Penis (tissue), 1 donor: ENCODE measurements around the genes CMKLR1 and DAO.

GRCh38 chr12:107732901-107734064 is 27.7 kb downstream of the PRDM4 start:
- PRO-cap = no peak

GRCh38 chr12:107845417-107846236 is 71.1 kb downstream of the ASCL4 start:
- PRO-cap = no peak

DNA sequence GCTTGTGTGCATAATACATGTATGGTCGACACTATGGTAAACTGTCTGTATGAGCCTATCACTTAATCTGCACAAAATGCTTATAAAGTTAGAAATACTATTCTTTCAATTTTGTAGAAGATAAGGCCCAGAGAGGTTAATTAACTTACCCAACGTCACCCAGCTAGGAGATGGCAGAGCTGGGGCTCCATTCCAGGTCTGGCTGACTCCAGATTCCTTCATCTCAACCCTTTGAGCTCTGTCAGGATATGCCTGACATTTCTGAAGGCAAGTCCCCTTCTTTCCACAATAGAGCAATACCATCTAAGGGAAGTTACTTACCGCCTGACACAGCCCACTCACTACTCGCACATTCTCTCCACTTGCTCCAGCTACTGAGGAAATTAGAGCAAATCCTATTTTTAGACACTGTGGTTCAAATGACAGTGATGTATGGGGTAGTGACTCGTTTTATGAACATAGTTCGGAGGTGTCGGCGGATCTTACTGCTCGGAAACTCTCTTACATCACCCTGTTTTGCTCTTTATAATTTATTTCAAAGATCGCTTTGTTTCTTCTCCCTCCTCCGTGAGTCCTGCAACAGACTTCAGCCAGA is 2.1 kb upstream of the WSCD2 start:
- PRO-cap = no peak

- PRO-cap = no peak
Observed at GRCh38 chr12:108291163-108291571, 47.9 kb downstream of the CMKLR1 start.

GRCh38 chr12:108304258-108304984 is 34.7 kb downstream of the CMKLR1 start:
- PRO-cap = no peak

- PRO-cap = bidirectional peak, plus-strand start at chr12:108339425, minus-strand start at chr12:108339311
Observed at GRCh38 chr12:108338957-108339718, at the start of gene CMKLR1. TSS of gene CMKLR1 (minus strand) at chr12:108339311.

GRCh38 chr12:108628356-108629208 is 5.1 kb downstream of the SELPLG start:
- PRO-cap = no peak

DNA sequence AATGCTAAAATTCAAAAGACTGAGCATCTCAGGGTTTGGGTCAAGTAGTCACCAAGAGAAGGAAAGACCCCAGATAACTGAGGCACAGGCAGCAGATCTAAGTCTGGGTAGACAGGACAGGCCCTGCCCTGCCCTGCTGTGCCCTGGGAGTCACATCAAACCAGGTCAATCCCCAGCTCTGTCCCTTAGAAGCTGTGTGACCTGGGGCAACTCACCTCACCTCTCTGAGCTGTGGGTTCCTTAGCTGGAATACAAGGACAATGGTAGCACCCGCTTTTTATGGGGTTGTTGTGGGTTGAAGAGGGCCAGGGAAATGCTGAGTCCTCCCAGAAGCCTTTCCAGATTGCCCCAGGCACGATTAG is 3.3 kb downstream of the SELPLG start:
- PRO-cap = no peak

DNA sequence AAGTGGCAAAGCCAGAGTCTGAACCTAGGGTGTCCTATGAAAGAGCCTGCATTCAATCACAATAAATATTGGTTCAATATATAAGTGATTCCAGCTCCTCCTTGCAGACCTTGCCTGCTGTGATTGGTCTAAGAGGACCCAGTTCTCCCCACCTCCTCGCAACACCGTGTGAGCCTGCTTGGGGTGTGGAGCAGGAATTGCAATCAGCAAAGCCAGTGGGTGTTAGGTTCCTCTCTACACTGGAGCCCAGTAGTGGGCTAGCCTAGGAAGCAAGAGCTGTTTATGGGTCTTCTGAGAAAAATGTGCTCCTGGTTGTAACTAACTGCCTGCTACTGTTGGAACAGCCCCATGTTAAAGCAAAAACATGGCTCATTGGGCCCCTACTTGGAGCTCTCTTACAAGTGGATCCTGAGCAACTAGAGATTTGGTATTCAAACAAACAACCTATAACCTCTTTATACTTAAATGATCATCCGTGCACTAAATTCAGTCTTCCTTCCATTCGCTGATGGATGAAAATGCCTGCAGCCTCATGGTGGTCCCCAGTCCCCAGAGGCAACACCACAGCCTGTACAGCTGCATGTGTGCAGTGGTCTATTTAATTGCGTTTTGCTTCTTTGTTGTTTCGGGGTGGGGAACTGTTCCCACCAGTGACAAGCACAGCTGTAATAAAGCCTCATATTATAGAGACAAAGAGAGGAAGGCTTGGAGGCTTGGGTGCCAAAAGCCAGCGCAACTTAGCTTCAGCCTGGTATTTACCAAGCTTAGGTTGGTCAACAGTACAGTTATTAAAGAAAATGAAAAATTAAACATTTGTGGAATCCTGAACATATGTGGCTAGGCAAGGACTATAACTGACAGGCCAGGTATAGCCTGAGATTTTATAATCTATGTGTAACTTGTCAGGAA is 3.8 kb upstream of the SELPLG start:
- PRO-cap = no peak

DNA sequence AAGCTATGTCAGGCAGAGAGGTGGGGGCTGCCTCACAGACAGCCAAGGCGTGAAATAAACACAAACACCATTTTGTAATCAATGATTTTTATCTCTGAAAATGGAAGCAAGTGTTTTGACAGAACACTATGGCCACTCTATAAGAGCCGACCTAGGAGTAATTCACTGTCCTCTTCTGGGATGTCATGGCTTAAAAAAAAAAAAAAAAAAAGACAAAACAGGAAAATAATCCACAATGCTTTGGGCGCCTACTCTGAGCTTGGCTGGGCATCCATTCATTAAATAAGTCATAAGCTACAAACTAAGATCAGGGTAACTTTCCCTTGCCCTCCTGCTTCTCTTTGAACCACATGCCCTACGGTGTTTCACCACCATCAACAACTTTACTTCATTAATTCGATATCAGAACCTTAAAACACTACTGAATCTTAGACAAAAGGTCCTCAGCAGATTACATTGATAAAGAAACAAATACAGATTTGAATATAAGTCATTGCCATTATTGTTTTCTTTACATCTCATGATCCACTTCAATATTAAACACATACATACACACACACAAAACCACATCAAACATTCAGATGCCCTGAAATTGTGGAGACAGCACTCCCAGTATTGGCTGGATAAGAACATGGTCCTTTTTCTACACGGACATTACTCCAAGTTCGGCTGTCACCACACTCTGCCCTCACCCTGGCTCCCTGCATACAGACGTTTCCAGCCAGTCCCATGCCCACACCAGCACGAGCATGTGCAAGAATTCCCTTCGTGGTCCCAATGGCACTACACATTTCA is 11.5 kb upstream of the SELPLG start:
- PRO-cap = no peak

- PRO-cap = no peak
Observed at GRCh38 chr12:108692418-108692802, 38.9 kb downstream of the CORO1C start.

DNA sequence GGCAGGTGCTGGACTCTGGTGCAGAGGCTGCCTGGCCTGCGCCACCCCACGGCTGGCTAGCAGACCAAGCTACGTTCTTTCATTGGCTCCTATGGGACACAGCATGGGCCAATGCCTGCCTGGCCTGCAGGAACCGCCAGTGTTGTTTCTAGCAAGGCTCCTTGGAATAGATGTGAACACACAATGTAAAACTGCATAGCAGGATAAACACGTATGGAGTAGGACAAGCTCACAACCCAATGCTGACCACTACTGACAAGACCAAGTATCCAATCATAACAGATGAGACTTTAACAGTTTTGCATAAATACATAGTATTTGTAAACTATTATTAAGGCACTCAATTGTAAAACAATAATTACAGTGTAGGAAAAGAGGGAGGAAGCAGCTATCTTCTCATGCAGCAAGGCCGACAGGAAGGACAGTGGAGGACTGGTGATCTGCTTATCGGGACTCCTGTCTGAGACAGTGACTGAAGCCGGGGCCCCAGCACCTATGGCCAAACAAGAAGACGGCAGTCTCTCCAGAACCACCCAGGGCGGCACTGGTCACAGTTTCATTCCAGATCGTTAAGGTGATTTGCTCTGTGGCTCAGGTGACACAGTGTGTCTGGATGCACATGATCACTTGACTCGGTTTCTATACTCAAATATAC is 51.9 kb upstream of the CORO1C start:
- PRO-cap = no peak

GRCh38 chr12:108793612-108794280 is 62.4 kb upstream of the CORO1C start:
- PRO-cap = no peak

GRCh38 chr12:108861832-108862435 is 4.6 kb upstream of the SSH1 start:
- PRO-cap = no peak

DNA sequence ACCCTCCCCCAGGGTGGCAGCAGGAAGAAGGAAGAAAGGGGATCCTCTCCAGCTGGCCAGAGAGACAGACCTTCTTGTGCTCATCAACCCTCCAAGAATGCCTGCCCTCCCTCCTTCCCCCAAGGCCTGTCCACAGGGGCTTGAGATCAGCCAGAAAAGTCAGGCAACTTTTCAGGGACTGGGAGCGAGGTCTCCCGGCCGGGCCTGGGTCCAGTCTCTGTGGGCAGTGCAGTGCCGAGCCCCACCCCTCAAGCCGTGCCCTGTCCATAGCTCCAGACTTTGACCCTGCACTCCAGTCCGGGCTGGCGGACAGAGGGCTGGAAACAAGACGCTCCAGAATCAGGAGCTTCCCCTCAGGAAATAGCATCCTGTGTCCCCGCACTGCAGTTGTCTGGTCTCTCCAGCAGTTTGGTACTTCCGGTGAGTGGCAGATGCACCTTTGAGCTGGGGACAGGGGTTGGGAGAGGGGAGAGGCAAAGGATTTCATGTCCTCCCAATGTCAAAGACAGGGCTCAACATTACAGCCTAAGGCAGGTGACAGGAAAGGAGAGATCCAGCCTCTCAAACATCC is at the start of gene DAO:
Gene DAO (plus strand): TSS at position 288 of the 571 bp plus-strand sequence.
- PRO-cap = no peak

DNA sequence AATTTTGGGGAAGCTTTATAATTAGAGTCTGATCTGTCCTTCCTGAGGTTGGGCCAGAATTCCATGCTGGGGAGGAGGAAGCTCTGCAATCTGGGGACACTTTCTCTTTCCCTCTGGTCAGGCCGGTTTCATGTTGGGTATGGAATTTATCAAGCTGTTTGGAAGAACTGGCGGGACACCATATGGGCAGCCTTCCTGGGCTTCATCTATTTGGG is 54.4 kb downstream of the SVOP start:
- PRO-cap = no peak

DNA sequence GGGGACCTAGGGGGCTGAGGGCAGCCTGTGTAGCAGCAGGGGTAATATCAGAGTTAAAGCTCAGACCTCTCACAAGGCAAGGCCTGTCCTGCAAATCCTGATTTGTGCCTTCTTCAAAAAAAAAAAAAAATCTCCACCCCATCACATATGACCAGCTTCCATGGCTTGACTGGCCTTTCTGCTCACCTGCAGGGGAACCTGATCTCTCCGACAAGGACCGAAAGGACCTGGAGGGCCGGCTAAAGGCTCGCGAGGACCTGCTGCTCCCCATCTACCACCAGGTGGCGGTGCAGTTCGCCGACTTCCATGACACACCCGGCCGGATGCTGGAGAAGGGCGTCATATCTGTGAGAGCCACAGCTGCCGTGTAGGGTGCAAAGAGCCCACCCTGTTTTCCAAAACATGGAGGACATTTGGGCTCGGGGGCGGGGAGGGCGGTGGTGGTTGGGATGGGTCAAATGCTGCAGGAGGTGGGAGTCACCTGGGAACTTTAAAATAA is 45.0 kb downstream of the FOXN4 start:
- PRO-cap = no peak

- PRO-cap = no peak
Observed at GRCh38 chr12:109446906-109447310, 30.2 kb downstream of the KCTD10 start.

DNA sequence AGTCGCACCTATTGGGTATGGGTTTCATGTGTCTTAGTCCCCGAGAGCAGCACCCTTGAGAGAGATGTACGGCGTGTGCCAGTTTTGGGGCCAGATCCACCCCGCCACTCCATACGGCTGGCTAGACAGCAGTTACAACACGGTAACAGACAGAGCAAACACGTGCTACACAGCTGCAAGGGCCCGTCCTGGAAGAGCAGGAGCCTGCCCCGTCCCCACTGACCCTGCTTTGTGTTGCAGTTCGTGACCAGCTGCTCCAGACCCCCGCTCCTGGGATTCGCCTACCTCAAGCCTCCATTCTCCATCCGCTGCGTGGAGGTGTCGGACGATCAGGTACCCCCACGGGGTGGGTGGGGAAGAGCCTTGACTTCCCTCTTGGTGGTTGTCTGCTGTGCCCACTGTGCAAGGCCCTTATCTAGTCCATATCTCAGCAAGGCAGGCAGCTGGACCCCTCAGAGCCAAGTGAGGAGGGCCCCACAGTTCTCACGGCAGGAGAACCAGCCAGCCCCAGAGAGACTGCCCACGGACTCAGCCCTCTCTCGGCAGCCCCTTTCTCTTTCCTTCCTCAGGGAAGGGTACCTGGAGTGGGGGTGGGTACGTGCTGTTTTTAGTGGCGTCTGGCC is 40.0 kb downstream of the MMAB start:
- PRO-cap = no peak

- PRO-cap = no peak
Observed at GRCh38 chr12:109540347-109541038, 32.8 kb downstream of the MMAB start.